REH cell (cell line): ENCODE results near the gene HLA-G.

DNA sequence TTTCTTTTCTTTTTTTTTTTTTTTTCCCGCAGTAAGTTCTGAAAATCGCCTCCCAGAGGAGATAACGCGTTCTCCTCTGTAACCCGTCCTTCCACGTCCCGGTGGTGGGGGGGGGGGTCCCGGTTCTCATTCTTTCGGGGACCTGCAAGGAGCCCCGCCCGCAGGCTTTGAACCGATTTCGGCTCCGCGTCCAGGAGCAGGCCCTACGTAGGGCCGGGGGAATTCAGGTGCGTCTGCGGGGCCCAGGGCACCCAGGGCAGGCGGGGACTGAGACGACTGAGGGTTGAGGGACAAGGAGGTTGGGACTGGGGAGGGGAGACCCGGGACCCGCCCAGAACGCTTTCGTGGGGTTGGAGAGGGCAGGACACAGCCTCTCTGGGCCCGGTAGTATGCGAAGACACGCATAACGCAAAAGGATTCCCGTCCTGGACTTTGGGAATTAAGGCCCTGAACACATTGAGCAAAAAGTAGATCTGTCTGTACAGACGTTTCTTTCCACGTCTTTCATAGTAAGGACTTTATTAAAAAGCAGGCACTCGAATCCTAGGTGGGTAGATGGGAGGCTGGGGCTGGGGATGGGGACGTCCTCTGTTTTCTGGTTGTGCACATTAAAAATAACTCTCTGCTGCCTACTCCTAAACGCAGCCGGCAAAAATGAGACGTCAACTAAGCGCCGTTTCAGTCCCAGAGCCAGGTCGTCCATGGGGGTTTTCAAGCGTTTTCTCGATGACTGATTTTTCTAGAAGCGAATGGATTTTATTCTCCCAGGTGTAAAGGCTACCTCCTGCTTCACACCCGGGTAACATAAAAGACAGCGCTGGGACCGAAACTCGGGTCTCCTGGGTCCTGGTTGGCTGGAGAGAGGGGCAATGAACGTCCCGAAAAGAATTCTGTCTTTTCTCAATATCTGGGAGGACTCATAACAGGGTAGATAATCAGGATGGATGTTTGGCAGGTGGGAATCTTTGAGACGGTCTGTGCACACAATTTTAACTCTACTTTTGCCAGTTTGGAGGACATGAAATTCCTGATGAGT, 25.5 kb downstream of the GPX6 start:
- PRO-cap, result bidirectional peak, plus-strand start at position 334 of the sequence, minus-strand start at position 278 of the sequence; bidirectional peak, plus-strand start at position 681 of the sequence, minus-strand start at position 615 of the sequence

DNA sequence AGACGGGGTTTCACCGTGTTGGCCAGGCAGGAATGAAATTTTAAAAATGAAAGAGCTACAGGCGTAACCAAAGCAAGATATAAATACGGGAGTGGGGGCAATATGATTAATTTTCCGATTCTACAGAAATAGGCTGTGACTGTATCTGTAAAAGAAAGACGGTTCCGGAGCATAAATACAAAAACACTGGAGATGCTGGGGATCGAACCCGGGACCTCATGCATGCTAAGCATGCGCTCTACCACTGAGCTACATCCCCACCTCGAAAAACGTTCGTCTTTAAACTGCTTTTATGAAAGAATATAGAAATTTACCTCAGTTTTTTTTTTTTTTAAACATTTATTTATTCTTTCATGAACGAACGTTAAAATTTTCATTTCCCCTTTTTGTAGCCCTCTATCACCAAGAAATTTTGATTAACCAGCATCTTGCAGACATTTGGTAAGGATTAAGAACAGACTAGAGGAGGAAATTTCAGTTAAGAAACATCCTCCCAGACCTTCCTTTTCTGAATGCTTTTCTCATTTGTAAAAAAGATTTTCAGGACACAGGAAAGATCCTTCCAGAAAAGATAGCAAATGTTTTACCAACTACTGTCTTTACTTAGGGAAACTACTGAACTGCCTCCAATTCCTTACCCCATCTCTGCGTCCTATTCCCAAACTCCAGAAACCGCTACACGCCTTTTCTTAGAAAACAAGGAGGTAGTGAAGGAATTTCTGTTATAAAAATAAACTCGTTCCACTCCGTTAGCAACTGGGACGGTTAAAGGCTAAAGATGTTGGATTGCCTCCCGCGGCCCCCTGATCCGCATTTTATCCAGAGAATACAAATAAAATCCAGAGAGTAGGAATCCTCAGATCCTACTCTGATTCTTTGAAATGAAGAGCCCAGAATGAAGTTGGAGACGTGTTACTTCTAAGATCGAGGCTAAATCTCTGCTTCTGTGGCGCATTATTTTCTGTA, 71.2 kb upstream of the SCAND3 start:
- PRO-cap, result unidirectional peak, minus-strand start at position 264 of the sequence

DNA sequence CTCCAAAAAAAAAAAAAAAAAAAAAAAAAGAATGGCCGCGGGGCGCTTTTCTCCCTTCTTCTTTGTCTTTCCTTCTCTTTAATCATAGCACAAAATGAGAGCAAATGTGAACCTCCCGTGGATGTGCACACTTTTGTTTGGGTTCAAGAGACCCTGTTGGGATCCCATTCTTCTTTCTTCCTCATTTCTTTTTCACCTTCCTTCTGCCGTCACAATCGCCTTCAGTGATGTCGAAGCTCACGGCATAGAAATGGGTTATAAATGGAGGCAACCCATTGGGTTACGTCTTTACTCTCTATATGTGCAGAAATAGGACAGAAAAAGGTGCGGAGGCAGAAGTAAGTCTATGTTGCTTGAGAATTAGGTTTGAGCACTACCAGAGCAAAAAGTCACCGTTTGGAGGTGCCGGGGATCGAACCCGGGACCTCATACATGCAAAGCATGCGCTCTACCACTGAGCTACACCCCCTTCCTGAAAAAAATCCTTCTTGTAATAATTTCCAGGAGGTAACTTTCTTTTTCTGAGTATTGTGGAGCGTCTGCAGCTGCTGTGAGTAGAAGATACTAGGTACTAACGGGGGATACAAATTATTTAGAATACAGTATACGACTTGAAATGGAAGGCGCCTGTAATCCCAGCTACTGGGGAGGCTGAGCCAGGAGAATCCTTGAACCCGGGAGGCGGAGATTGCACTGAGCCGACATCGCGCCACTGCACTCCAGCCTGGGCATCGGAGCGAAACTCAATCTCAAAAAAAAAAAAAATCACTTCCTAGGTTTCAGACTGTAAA, 134.2 kb downstream of the TRIM27 start:
- PRO-cap, result bidirectional peak, plus-strand start at position 602 of the sequence, minus-strand start at position 474 of the sequence

GRCh38 chr6:28823171-28823567, 100.6 kb downstream of the TRIM27 start:
- PRO-cap, result no peak

DNA sequence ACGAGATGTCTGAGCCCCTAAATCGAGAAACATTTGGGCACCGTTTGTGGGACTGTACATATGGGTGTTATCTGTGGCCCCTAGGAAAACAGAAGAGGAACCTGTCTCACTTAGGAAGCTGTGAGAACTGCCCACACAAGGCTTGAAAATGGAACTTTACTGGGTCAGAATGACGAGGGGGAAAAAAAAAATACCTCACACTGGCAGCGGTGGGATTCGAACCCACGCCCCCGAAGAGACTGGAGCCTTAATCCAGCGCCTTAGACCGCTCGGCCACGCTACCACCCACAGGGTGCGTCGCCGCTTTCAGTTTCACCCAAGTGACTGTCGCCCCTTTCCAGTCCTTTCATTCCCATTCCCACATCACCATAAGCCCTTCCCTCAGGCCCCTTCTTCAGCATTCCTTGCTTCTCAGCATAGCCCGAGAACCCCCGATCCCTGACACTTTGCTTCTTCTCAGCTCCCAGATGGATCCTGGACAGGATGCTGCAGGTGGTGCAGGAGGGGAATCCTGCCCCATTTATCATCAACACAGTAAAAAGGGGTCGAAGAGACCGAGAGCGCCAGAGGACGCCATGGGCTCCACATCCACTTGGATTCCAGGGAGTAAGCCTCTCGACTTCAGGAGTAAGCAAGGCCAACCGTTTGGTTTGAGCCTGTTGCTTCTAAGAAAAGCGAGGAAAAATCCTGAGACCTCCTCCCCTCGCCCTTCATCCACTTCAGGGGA, 19.8 kb upstream of the TRIM27 start:
- PRO-cap, result bidirectional peak, plus-strand start at position 288 of the sequence, minus-strand start at position 131 of the sequence

- PRO-cap, result no peak
Measured at GRCh38 chr6:28981441-28981804, 23.7 kb downstream of the ZNF311 start.

GRCh38 chr6:29528299-29529026, 21.7 kb upstream of the OR2I1P start:
- PRO-cap, result no peak

DNA sequence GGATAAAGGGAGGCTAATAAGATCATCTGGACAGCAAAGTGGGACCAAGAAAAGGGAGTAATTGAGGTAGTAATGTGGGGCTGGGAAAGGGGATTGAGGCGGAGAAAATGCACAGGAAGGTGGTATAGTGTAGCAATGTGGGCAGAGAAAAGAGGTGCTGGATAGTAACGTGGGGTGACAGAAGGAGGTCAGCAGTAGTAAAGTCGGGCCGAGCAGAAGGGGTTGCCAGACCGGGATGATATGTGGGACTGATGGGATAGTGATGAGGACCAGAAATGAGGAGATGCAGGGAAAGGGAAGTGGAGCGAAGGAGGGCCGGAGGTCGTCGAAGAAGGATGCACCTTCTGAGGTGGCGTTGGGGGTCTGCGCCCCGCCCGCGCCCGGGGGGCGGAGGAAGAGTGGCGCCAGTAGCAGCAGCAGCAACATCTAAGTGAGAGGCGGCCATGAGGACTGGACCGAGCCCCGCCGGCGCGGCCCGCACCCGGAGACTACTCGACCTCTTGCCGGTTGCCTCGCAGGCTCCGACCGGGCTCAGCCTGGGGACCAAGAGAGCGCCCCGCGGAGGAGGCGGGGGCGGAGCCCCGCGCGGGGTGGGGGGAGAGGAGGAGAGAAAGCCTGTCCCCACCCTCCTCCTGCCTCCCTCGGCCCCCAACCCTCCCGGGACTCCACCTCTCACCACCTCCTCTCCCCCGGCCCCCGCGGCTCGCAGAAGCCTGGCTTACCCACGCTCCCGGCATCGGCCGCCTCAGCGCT, 847 bp downstream of the GABBR1 start:
- PRO-cap, result no peak

GRCh38 chr6:29666036-29666485, 9.2 kb downstream of the MOG start:
- PRO-cap, result no peak

- PRO-cap, result no peak
Measured at GRCh38 chr6:29748219-29748873, 25.1 kb downstream of the HLA-F start.

GRCh38 chr6:29827499-29827994, at the start of gene HLA-G:
TSS of gene HLA-G (plus strand) at chr6:29827825.
- PRO-cap, result no peak

- PRO-cap, result no peak
Measured at GRCh38 chr6:29886265-29886740, 56.0 kb upstream of the HLA-A start.

DNA sequence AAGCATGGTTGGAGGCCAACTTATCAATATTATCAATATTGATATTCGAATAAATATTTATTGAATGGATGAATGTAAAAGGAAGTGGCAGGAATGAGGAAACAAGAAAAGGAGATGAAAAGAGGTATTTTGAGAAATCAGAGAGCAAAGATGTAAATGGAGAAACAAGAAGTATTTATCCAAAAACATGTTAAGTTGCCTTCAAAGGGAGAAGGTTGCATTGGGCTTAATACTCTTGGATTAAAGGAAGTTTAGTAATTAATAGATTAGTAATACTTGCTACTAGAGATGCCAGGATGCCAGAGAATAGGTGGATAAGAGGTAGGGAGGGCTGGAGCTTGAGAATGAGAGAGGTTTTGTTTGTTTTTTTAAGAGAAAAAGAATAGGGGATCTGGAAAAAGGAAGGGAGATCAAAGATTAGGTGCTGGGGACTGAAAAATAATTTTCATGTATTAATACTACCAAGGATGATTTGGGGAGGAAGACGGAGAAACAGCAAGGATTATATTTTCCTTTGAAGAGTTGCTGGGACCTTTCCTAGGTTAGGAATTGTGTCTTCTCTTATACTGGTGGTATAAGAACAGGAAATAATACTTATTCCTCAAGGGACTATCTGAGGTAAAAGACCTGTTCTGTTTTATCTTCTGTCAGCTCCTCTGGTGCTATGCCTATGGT, 952 bp downstream of the PPP1R11 start:
- PRO-cap, result no peak

DNA sequence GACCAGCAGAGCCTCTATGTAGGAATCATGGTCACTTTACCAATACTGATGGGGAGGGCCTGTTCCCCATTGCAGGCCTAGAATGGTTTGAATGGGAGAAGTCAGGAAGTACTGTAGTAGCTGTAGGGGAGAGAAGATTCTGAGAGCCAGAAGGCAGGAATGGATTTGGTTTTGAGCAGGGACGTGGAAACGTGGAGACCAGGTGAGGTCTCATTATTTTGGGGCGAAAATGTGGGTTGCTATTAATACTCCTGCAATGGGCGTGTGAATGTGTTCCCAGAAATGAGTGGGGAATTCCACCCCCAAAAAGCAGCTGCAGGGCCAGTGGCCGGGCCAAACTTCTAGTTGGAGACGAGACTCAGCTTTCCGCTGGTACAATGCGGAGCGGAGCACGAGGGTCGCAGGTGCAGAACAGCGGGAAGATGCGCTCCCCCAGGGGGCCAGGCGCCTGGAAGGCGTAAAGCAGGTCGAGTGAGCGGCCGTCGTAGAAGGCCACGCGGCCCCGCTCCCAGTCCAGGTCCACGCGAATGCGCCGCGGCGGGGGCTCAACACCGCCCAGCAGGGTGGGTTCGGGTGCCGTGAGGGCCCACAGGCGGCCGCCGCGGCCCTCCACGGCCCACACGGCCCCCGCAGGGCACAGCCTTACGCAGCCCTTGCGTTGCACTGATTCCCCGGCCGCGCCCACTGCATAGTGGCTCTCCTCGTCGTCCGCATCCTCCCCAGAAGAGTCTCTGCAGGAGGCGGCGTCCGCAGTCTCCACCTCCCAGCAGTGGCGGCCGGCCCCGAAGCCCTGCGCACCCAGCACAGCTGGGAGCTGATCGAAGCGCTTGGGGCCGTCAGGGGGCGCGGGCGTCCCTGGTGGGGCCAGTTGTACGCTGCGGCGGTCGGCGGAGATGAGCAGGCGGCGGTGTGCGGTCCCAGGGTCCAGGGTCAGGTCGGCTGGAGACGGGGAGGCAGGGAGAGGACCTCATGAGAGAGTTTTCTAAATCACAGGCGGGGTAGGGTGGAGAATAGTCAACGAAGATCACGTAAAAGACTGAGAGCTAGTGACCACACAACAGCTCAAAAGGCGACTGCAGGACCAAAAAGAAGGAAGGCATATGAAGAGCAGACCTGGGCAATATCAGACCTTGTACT, 4.1 kb downstream of the PPP1R11 start:
- PRO-cap, result no peak

DNA sequence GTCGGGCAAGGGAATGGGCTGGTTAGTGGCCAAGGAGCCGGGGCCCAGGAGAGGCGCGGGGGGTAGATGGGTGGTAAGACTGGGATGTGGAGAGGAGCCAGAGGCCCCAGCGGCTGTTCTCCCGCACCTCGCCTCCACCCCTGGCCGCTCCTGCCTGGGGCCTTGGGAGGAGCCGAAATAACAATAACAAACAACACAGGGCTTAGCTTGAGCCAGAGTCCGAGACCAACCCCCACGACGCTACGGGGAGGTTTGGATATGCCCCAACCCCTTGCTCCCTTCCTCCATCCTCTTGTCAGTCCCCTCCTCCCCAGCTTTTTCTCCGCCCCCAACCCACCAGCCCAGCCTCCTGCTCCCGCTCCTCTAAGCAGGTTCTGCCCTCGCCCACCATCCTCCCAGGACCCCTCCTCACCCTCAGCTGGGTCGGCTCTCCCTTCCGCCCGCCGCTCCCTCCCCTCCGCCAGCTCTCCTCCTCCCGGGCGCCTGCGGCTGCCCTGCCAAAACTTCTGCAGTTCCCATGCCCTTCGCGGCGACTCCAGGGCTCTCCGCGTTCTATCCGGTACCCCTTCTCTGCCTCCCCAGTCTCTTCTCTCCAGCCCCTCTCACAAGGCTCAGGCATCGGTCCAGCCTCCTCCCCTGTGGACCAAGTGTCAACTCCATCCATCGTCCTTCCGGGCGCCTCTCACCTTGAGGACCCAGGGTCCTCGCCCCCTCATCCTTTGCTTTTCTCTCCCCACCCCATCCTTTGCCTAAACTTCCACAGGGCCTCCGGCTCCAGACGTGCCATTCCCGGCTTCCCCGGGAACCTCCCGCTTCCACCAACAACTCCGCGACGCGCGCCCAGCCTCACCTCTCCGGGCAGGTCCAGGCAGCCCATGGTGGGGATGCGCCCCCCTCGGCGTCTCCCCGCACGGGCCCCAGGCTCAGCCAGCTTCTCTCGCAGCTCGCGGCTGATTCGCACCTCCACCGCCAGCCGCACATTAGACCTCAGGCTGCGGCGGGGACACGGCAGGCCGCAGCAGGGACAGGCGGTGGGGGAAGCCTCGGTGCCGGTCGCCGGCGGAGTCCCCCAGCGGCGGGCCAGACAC, 852 bp downstream of the RNF39 start:
- PRO-cap, result no peak

DNA sequence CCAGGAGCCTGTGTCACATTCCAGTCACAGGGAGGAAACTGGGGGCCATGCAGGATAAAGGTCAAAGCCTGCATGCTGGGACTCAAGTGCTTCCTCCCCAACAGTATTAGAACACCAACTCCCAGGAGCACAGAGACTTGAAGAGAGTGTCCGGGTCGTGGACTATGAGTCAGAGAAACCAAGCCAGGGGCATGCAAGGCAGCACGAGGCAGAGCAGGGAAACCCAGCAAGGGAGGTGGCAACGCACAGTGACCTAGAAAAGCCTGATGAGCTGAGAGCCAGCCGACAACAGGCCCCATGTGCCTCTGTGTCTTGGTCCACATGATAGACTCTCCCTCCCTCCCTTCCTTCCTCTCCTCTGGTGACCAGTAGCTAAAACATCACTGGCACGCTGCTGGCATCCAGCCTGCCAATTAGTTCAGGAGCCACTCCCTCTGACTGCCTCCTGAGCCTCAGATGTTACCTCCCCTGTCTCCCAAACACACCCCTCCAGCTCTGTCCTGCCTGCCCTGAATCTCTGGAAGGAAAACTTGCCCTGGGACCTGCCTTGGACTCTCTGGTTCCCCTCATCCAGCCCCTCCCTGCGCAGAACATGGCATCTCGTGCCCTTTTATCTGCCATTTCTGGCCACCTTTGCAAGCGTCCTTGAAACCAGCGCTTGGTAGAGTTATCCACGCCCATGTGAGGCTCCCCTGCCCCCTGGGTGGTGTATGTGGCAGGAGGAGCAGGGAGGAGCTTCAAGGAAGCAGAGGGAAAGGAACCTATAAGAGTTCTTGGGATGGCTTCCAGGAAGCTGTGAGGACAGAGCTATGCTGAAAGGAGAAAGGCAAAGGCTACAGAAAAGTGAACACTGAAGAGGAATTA, 16.2 kb upstream of the RNF39 start:
- PRO-cap, result no peak

DNA sequence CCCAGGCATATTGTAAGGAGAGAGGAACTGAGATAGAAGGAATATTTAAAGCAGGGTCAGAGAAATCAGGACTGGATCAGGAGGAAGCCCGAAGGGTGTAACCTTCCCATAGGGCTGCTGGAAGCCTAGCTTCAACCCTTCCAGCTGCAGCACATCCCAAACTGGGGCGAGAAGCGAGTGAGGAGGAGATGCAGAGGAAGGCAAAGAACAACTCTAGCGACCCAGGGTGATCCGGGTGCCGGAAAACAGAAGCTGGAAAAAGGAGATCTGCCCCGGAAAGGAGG, 11.3 kb downstream of the TRIM31 start:
- PRO-cap, result no peak

DNA sequence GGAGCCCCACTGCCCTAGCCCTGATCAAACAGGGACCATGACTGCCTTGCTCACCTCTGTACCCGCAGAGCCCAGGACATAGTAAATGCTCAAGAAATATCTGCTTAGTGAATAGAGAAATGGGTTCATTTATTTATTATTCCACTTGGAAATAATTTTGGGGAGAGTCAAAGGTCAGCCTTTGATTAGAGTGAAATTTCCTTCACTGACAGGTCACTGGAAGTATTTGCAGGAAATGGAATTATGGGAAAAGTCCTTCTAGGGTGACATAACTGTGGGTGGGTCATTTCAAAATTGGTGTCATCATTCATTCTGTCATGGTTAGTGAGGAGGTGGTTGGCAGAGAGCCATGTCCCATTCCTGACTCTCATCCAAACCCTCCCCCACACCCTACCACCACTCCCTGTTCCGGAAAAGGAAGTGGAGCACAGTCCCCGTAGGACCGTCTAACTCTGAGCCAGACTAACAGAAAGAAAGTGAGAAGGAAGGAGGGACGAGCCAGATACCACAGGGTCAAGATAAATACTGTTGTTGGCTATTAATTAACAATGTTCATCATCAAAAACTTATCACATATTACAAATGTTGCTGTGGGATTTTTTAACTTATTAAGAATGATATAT, 4.9 kb downstream of the TRIM10 start:
- PRO-cap, result no peak

DNA sequence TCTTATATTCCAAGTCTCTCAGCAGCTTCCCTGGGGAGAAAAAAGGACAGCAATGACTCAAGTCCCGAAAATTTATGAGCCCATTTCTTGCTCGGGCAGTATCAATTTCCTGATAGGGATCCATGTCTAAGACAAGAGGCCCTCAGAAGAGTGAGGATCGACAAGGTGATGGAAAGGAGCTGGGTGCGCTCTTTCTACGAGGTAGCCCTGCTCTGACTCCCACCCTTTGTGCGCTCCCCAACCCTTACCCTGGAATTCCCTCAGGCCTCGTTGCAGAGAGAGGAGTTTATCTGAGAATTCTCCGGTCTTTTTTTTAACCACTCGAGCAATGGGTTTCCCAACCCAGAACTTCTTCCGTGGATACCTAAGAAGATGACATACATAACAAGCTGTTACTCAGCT, 24.0 kb downstream of the TRIM26 start:
- PRO-cap, result no peak

DNA sequence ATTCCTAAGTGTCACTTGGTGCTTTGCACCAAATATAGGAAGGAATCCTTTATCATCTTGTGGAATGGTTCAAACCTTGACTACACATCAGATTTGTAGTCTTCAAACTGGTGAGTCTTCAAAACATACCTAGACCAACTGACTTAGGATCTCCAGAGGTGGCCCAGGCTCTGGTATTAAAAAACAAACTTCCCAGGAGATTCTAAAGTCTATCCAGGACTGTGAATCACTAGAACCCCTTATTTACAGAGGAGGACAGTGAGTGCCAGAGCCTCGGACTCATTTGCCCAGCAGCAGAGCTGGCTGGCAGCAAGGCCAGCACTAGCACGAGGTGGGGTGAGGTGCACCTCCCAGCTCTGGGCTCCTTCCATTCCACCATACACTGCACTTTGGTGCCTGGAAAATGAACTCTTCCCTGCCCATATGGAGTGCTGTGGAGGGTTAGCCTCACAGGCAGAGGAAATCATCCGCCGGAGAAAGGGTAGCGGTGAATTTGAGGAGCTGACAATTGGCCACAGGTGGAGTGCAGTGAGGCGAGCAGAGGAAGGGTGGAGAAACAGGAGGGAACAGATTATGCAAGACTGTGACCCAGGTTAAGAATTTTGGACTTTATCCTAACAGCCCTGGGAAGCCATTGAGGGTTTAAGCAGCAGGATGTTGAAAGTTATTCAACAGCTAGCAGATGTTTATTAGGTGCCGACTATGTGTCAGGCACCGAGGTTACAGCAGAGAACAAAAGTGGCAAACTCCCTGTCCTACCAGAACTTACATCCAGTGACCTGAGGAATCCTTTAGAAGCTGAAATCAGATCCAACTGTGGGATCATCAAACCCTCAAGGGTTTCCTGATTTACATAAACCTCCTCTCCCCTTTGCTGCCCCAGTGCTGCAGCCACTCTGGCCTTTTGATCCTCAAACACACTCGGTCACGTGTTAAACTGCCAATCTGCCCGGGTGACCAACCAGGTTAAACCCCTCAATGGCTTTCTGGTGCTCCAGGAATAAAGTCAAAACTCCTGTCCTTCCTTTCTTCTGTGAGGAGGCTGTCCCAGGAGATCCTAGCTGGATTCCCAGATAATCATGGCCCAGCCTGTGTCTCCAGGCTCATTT, 6.3 kb downstream of the TRIM26 start:
- PRO-cap, result no peak